ENCODE measurements around a stretch of chr16.

DNA sequence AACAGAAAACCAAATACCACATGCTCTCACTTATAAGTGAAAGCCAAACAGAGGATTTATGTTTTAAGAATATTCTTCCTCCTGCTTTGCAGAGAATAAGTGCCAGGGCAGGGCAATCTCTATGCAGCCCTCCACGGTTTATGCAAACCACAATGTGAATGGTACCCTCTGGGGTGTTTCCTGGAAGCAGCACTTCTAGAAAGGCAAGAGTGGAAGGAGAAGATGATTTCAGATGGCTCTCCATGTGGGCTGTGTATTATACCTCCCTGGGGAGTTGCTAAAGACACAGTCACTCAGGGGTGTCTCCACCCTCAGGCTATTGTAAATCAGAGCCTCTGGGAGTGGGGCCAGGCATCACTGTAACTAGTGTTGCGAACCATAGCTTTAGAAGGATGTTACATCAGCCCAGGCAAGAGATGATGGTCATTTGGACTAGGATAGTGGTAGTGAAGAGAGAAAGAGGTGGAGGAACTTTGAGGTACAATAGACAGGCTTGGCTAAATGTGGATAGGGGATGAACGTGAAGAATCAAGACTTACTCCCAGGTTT lies 83.3 kb upstream of the ZKSCAN2 start:
- PRO-cap: no peak

DNA sequence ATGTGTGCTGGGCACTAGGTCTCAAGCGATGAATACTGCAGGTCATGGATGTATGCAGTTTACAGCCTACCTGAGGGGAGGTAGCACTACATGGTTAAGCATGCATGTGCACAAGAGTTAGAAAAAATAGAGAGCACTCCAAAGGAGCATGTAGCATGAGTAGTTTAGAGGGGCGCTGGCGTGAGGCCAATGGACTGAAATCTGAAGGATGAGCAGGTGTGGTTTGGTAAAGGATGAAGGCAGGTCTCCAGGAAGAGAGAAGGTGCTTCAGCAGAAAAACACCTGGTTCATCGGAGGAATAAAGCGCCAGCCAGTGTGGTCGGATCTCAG lies 226.6 kb downstream of the HS3ST4 start:
- PRO-cap: no peak

DNA sequence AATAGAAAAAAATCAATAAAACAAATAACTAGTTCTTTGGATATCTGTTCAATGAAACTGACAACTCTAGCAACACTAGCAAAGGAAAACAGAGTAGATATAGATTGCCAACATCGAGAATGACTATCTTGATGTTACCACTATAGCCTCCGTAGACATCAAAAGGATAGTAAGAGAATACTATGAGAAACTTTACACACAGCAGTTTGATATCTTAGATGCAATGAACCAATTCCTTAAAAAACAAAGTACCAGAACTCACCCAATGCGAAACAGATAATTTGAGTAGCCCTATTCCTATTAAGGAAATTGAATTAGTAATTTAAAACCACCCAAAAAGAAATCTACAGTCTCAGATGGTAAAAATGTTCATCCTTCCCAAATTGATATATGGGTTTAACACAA lies 564.8 kb downstream of the HS3ST4 start:
- PRO-cap: no peak

DNA sequence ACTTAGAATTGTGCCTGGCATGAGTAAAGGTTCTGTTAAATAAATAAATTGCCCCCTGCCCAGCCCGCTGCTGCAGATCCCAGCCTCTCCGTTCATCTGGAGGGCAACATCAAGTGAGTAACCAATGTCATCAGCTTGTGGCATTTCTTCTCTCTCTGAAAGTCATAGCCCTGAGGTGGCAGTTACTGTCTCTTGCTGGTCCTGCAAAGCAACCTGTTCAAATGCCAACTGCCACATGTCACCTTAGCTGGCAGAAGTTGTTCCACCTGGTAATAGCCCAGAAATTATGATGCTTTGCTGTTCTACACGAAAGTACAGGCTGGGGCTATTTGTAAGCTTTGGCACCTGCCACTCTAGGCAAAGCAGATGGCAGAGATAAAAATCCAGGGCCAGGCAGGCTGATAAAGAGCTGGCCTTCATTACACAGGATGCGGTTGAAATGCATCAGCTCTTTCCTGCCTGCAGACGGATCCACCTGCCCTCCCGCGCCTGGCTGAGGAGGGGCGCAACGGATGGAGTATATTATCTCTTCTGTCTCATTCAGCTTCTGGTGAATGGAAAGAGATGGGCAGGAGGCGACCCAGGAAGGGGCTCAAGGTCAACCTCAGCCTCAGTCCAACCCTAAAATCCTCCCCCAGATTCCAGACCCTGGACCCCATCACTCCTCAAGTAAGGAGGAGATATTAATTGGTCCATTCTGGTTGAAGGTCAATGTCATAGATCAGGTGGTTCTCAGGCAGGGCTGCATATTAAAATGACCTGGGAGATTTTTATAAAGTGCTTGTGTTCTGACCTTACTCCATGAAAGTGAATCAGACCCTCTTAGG lies 29.3 kb upstream of the KDM8 start:
- PRO-cap: no peak

DNA sequence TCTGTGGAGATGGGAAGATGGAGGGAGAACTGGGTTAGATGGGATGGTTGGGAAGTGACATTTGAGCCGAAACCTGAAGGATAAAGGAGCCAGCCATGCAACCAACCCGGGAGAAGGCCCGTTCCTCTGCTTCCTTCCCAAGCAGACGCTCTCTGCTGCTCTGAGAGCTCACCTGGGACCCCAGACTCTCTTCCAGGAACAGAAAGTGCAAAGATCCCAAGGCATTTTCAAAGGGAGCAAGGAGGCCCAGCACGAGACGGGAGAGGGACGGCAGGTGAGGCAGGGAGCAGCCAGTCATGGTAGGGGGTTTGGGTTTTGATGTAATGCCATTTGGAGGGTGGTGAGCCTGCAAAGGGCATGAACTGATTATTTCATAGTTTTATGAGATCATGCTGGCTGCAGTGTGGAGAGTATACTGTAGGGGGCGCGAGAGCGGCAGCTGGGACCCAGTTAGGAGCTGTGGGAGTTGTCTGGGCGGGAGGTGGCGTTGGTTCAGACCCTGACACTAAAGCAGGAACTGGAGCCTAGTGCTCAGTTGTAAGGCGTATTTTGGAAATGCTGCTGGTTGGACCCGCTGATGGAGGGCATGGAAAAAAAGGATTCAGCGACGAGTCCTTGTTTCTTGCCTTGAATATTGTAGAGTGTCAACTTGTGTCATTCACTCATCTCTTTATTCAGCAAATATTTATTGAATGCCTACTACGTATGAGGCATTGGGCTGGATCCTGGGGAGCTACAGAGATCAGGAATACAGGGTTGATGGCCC lies 23.9 kb upstream of the KDM8 start:
- PRO-cap: unidirectional peak, plus-strand start at position 513 of the sequence

GRCh38 chr16:27258066-27258796 lies 10.3 kb downstream of the NSMCE1 start:
- PRO-cap: no peak

DNA sequence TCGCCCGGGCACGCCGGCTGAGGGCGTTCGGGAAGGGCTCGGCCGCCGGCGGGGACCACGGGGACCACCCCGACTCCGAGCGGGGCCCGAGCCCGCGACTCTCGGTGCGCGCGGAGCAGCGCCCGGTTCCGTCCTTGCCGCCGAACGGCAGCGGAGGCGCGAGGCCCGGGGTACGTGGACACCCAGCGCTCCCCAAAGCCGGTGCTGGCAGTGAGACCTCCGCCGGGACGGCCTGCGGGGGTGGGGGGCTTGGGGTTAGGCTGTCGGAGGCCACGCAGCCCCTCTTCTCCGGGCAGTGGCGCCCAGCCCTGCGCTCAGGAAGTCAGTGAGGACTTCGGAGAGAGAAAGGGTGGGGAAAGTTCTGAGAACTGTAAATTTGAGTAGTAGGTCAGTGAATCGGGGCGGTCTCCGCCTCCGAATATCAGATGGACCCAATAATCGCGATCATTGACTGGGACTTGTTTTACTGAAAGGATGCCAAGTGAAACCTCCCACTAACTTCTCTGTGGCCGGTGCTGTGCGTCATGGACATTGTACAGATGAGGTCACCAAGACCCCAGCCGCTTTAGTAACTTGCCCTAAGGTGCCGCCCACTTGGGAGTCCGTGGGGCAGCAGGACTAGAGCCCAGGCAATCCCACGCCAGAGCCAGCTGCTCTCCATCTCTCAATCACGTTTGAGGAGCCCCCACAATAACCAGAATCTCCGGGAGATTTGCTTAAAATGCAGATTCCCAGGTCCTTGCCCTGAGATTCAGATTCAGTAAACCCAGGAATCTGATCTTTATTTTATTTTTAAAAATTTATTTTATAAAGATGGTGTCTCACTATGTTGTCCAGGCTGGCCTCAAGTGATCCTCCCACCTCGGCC lies 522 bp downstream of the IL4R start:
- PRO-cap: bidirectional peak, plus-strand start at position 632 of the sequence, minus-strand start at position 327 of the sequence

GRCh38 chr16:27317932-27318797 lies 4.4 kb downstream of the IL4R start:
- PRO-cap: no peak

DNA sequence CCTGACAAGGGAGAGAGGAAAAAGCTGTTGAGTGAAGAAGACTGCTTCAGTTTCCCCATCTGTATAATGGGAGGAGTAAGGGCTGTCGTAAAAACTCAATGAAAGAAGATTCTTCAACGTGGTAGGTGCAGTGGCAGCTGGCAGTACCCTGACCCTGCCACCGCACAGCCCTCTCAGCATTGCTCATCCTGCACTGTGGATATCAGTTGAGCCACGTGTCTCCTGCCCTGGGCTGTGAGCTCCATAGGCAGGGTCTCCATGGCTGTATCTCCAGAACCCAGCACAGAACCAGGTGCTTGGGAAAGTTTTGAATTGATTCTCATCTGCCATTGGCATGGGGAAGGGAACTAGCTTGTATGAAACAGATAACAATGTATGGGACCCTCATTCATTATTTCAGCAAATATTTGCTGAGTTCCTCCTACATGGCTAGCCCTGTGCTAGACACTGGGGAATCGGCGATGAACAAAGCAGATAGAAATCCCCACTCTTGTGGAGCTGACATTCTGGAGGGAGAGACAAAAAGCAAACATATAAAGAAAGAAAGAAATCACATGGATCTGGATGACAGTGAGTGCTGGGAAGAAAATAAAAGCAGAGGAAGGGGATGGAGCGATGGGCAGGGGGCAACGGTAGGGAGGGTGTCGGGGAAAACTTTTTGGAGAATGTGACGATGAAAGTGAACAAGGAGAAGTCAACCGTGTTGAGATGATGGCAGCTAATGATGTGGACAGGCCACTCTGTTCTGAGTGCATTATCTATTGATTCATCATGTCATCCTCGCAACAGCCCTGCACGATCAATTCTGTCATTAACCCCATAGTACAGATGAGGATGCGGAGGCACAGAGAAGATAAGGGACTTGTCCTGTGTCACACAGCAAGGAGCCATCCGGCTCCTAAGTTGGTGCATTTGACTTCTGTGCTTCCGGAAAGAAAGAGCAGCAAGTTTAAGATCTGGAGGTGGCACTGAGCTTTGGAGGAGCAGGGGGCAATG lies 41.1 kb downstream of the IL4R start:
- PRO-cap: no peak

DNA sequence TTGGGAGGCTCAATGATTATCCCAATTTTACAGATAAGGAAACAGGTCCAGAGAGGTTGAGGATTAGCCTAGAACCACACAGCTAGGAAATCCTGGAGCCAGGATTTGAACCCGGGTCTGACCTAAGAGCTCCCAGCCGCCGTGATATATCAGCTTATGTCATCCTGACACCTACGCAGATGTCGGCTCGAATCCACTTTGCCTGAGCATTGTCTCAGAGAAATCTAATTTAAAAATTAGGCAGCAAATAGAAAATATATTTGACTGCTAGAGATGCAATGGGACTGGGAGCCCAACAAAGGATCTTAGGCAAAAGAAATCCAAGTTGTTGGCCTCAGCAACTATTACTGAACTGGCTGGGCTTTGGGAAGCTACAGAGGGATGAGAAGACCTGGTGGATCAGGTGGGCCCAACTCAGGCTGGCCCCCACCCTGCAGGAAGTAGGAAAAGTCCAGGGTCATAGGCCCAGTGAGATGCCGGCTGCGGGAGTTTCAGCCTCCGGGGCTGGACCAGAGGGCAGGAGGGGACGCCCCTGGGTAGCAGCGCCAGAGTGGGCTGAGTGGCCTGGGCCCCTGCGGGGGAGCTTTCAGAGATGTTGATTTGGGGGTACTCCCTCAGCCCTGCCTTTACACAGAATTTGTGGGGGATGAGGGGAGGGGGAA lies 35.1 kb upstream of the IL21R start:
- PRO-cap: no peak

- PRO-cap: no peak
Measured at GRCh38 chr16:27383937-27384271, 18.1 kb upstream of the IL21R start.

- PRO-cap: unidirectional peak, minus-strand start at chr16:27492000
Measured at GRCh38 chr16:27491765-27492681, 57.7 kb downstream of the GTF3C1 start.

- PRO-cap: no peak
Measured at GRCh38 chr16:27516388-27516590, 33.4 kb downstream of the GTF3C1 start.

DNA sequence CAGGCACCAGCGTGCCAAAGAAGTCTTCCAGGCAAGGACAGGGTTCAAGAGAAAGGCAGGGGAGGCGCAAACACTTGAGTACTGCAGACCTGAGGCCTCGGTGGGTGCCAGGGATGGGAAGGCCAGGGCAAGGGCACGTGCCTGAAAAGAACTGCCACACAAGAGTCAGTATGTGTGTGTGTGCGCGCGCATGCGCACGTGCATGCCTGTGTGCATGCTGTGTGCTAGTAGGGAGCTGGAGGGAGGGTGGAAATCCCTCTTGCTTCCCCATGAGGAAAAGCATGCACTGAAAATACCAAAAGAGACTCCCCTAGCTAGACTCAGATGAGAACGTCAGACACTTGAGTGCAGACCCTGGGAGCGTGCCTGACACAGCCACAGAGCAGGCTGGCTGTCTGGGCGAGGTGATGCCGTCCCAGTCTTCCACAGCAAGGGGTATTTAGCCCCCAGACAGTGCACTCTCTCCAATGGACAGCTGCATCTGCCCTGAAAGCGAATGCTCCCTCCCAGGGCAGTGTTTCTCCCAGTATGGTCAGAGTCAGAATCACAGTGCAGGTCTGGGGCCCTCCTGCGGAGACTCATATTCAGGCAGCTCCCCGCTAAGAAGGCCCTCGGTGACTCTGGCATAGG lies 40.2 kb upstream of the GSG1L start:
- PRO-cap: no peak

- PRO-cap: no peak
Measured at GRCh38 chr16:28111599-28112565, 48.4 kb upstream of the GSG1L start.

GRCh38 chr16:28114601-28115124 lies 51.1 kb upstream of the GSG1L start:
- PRO-cap: no peak

- PRO-cap: no peak
Measured at GRCh38 chr16:28155280-28156675, 56.0 kb downstream of the XPO6 start.

GRCh38 chr16:28160855-28161438 lies 50.8 kb downstream of the XPO6 start:
- PRO-cap: no peak

- PRO-cap: no peak
Measured at GRCh38 chr16:28293148-28293662, 880 bp downstream of the SBK1 start.

- PRO-cap: no peak
Measured at GRCh38 chr16:28495024-28495981, 860 bp downstream of the APOBR start.

Data from left cardiac atrium (tissue), 1 donor.